ENCODE measurements around a stretch of chr2.

DNA sequence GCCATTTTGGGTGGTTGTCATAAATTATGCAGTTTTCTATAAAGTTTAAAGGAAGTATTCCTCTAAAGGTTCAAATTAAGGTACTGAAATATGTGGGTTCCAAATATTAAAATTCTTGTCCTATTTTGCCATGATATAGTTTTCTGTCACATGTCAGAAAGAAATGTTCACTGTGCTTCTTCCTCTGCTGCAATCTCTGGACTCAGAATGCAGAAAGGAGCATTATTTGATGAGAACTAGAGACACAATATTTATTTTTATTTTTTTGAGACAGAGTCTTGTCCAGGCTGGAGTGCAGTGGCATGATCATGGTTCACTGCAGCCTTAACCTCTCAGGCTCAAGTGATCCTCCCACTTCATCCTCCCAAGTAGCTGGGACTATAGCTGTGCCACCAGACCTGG lies 10.3 kb upstream of the CACNB4 start:
- RAMPAGE, long total RNA, result no peak

GRCh38 chr2:152378538-152379308 lies 43.7 kb downstream of the FMNL2 start:
- RAMPAGE, long total RNA, result no peak
- RRBS, result no CpG with 5 or more reads among the region's 4 CpGs

- RAMPAGE, long total RNA, result no peak
- RRBS, result no CpG with 5 or more reads among the region's 6 CpGs
These were observed 81.2 kb downstream of the PRPF40A start for GRCh38 chr2:152635820-152636615.

DNA sequence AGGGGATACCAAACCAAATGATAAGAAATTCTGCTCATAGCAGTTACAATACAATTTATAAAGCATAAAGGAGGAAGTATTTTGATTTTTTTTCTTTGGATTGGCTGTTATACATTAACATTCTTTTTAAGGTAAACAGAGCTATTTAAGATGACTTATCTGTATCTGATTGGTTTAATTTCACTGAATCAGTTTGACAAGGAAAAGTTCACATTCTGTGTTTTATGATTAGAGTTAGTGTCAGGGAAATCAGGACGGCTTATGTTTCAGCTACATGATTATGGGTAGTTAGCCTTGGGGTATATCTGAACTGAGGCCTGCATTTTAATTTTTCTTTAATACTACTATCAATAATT lies 360.9 kb downstream of the ARL6IP6 start:
- RAMPAGE, long total RNA, result no peak
- RRBS, result no CpG with 5 or more reads among the region's 1 CpG

GRCh38 chr2:156340109-156340816 lies 7.7 kb upstream of the NR4A2 start:
- RAMPAGE, long total RNA, result no peak
- RRBS, result no CpG with 5 or more reads among the region's 4 CpGs

GRCh38 chr2:157417860-157418737 lies 25.8 kb downstream of the CYTIP start:
- RAMPAGE, long total RNA, result no peak
- RRBS, result no CpG with 5 or more reads among the region's 8 CpGs

DNA sequence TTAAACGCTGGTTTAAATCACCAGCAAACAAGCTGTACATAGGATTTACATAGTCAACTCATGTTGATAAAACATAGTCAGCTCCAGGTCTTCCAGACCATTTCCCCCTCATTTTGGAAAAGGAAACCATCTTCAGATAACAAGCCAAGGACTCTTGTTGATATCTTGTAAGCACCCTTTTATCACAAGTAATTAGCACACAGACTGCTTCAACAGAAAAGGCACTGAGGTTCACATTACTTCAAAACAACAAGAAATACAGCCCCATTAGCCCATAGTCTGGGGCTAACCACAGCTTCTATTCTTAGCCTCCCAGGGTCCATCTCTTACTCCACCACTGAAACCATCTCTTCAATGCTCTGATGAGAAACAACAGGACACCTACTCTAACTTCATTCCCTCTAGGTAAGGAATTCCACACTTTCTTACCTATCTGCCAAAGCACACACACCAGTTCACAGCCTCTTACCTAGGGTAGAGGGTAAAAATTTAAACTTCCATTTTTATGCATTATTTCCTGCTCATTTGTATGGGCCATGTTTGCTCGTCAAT lies 26.4 kb upstream of the CYTIP start:
- RAMPAGE, long total RNA, result no peak
- RRBS, result no CpG with 5 or more reads among the region's 2 CpGs

DNA sequence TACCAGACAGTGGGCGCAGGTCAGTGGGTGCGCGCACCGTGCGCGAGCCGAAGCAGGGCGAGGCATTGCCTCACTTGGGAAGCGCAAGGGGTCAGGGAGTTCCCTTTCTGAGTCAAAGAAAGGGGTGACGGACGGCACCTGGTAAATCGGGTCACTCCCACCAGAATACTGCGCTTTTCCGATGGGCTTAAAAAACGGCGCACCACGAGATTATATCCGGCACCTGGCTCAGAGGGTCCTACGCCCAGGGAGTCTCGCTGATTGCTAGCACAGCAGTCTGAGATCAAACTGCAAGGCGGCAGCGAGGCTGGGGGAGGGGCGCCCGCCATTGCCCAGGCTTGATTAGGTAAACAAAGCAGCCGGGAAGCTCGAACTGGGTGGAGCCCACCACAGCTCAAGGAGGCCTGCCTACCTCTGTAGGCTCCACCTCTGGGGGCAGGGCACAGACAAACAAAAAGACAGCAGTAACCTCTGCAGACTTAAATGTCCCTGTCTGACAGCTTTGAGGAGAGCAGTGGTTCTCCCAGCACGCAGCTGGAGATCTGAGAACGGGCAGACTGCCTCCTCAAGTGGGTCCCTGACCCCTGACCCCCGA lies 71.5 kb upstream of the CYTIP start:
- RAMPAGE, long total RNA, result no peak
- RRBS, result no CpG with 5 or more reads among the region's 29 CpGs

DNA sequence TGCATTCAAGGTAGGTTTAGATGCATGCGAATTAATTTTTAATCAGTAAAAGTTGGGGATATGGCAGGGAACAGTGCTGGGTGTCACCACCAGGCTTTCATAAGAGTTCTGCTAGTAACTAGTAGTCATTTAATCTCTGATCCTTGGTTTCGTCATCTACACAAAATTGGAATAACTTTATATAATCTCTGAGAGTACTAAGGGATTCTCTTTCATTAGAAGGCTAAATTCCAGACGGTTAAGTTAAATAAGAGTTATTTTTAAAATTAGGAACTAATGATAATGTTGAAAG lies 85.5 kb upstream of the CYTIP start:
- RAMPAGE, long total RNA, result no peak
- RRBS, result no CpG with 5 or more reads among the region's 3 CpGs

DNA sequence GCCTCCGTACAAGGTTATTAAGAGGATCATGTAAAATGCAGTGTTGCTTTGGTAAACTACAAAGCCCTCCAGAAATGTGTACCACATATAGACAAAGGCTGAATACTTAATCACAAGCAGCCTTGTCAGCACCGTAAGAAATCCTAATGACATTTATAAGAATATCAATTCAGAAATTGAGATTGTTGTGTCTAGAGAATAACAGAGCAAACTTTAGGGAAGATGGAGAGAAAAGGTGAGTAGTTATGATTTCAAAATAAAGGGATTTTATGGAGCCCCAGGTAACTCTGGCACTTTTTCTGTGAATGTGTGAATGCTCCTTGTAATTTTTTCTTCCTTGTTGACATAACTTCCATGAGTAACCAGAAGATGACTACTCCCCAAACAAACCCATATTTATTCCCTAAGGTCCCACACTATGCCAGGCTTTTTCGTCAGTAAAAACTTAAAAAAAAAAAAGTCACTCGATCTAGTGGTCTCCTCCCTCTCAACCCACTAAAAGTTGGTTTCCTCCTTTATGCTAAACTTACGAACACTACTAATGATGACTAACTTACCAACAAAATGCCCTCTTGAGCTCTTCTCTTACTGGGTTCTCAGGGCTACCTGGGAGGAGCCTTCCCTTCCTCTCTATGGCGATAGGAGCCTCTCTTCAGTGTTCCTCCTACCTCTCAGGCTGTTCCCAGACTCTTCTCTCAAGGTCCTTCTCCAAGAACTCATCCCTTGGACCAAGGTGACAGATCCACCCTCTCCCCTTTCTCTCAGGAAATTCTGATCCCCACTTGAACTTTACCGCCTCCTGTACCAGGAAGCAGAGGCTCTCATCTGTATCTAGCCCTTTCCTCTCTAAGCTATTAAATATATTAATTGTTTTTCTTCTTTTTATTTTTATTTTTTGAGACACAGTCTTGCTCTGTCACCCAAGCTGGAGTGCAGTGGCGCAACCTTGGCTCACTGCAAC lies 18.3 kb downstream of the ACVR1 start:
- RAMPAGE, long total RNA, result no peak
- RRBS, result no CpG with 5 or more reads among the region's 8 CpGs

DNA sequence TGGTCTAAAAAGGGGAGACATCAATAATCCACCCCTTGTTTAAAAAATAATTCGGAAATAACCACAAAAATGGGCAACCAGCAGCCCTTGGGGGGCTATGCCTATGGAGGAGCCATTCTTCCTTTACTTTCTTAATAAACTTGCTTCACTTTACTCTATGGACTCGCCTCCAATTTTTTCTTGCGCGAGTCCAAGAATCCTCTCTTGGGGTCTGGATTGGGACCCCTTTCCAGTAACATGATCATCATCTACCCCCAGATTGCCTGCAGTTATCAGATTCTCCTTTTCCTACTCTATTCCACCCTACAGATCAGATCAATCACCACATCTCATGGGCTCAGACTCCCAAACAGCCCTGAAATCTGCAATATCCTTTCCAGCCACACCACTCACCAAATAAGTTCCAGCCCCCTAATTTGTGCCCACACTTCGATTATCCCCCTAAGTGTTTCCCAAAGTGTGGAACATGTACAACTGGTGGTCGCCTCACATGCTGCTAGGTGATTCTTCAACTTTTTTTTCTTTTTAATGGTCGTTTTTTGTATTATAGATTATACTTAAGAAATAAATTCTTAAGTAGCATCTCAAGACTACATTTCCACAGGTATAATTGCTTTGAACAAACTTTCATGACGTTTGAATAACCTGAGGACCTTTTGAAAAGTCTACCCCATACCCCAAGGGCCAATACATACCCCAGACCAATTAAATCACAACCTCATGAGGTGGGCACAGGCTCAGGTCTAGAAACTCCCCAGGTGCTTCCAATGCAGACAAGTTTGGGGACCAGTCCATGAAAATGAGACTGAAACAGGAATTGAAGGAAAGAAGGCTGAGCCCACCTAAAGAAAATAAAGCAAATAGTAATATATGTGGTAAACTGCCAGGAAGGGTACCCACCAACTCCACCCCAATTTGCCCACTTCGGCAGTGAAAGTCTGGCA lies 16.5 kb downstream of the ACVR1 start:
- RAMPAGE, long total RNA, result no peak
- RRBS, result no CpG with 5 or more reads among the region's 9 CpGs

GRCh38 chr2:157899015-157899818 lies 23.1 kb upstream of the ACVR1 start:
- RAMPAGE, long total RNA, result no peak
- RRBS, result no CpG with 5 or more reads among the region's 8 CpGs

DNA sequence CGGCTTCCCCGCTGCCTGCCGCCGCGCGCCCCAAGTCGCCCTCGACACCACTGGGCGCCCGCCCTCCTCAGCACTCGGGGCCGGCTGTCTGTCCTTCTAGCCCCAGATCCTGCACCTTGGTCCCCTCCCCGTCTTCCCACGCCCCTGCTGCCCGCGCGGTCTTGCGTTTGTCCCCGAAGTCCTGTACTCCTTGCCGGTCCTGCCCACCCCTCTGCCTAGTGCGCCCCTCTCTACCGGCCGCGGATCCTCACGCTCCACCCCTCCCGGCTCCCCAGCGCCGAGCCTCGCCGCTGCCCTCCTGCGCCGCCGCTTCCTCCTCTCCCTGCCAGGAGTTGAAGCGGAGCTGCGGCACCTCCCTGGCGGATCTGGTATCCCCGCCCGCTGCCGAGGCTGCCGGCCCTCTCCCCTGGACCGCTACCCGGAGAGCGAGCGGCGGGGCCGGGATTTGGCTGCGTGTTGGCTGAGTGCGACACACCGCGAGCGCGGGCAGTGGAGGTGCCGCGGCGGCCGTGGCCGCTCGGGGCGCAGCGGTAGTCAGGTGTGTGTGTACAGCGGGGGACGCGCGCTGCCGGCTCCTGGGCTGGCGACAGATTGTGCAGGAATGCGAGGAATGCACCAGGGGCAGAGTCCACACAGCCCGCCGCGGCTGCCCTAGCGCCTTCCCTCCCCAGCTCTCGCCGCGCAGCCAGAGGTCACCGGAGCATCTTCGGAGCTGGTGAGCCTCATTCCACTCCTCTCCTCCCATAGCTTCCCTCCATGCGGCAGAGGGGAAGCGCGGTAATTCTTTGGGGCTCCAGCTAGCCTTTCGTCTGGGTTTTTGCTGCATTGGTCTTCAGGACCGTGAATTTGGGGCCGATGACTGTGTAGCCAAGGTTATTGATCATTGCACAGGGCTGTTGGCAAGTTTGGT lies 1.1 kb downstream of the PKP4 start:
- RAMPAGE, long total RNA, result no peak
- RRBS, result 2% methylated on average over 5 of the region's 82 CpGs

GRCh38 chr2:158523419-158524056 lies 66.8 kb downstream of the PKP4 start:
- RAMPAGE, long total RNA, result no peak
- RRBS, result no CpG with 5 or more reads among the region's 12 CpGs

- RAMPAGE, long total RNA, result no peak
- RRBS, result no CpG with 5 or more reads among the region's 4 CpGs
These were observed 145.2 kb downstream of the WDSUB1 start for GRCh38 chr2:159141165-159141740.

DNA sequence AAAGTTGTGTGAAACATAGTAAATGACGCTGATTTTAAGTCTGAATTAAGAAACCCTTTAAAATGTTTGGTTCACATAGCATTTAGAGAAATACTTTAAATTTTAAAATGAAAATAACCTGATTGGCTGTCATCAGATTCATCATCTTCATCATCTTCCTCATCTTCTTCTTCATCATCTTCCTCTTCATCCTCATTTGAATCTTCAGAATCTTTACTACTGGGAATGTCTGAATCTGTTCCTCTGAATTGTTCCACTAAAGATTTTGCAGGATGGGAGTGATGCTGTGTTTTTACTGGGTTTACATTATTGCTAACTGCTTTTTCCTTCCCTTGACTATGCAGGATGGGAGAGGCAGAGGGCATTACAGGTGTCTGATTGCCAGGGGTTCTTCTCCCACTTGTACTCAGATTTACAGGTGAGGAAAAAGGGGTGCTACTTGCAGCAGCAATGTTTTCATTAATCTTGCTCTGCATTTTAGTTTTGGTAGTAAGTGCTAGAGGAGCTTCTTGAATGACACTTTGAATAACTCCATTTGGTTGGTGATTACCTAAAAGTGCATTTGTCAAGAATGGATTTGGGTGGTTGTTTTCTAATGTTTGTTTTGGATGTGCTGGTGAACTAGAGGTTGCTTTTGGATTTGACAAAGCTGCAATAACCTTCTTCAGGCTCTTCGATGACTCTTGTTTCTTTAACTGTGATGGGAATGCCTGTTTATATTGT lies 146.3 kb upstream of the WDSUB1 start:
- RAMPAGE, long total RNA, result no peak
- RRBS, result no CpG with 5 or more reads among the region's 2 CpGs

DNA sequence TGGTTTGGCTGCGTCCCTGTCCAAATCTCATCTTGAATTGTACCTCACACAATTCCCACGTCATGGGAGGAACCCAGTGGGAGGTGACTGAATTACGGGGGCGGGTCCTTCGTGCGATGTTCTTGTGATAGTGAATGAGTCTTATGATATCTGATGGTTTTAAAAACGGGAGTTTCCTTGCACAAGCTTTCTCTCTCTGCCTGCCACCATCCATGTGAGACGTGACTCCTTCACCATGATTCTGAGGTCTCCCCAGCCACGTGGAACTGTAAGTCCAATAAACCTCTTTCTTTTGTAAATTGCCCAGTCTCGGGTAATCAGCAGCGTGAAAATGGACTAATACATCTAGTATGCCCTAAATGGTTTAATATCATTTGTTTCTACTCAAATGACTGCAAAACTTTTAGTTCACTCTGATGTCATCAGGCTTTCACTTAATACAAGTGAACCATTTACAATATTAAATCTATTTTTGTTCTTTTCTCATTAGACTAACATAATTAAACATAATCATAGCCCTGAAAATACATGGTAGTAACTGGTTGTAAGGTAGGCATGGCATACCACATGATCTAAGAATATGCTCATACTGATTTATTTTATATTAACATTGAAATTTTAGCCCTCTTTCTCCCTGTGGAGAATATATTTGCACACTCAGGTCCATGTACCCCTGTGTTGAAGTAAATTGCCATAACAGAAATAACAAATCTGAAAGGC lies 70.0 kb downstream of the BAZ2B start:
- RAMPAGE, long total RNA, result no peak
- RRBS, result no CpG with 5 or more reads among the region's 11 CpGs

DNA sequence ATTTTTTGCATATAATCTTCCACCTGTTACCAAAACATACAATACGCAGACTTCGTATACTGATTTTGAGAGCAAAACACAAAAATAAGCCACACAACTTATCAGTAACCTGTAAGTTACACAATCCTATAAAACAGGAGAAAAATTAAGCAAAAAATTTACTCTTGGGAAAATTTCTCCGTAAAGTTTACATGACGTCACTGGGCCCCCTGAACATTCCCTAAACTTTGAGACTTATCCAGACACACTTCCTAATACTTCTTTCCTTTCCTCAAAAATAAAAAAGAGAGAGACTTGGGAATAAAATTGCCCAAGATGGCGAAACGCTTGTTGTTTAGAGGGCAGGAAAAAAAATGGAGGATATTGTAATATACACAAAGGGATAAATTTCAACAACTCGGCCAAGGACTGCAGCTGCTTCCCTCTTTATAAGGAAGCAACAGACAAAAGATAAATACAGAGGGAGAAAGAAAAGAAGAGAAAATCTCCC lies 1.6 kb downstream of the BAZ2B start:
- RAMPAGE, long total RNA, result no peak
- RRBS, result no CpG with 5 or more reads among the region's 7 CpGs

- RAMPAGE, long total RNA, result no peak
- RRBS, result no CpG with 5 or more reads among the region's 10 CpGs
These were observed 6.4 kb downstream of the MARCHF7 start for GRCh38 chr2:159718679-159719199.

DNA sequence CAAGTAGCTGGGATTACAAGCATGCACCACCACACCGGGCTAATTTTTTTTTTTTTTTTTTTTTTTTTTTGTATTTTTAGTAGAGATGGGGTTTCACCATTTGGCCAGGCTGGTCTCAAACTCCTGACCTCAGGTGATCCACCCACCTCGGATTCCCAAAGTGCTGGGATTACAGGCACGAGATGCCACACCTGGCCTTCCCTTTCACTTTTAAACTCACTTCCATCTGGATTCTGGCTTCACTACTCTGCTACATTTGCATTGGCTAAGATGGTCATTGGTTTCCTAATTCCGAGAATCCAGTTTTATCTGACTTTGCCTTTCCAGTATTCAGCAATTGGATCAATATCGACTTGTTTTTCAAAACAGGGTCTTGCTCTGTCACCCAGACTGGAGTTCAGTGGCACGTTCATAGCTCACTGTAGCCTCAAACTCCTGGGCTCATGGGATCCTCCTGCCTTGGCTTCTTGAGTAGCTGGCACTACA lies 4.6 kb upstream of the CD302 start:
- RAMPAGE, long total RNA, result no peak
- RRBS, result no CpG with 5 or more reads among the region's 6 CpGs

All from cardiac muscle cell (in vitro differentiated cells and primary cell).